Measurements from ENCODE around the genes ASF1A and MAN1A1.

- PRO-cap, 2 experiments, result peak in 2 of 2 experiments; most common plus-strand start chr6:113970310 (in 1); most common minus-strand start chr6:113970342 (in 1)
- RAMPAGE, long total RNA, 4 experiments, result no peak in any of the 4 experiments
Observed at GRCh38 chr6:113969609-113970747, 970 bp downstream of the HDAC2 start.

DNA sequence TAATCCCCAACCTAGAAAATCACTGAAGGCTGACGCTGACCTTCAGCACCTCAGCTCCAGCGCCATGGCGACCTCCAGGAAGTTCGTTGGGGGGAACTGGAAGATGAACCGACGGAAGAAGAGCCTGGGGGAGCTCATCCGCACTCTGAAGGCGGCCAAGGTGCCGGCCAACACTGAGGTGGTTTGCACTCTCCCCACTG, 22.1 kb downstream of the FRK start:
- PRO-cap, 2 experiments, result no peak in any of the 2 experiments
- RAMPAGE, long total RNA, 4 experiments, result no peak in any of the 4 experiments

- PRO-cap, 2 experiments, result no peak in any of the 2 experiments
- RAMPAGE, long total RNA, 4 experiments, result no peak in any of the 4 experiments
Observed at GRCh38 chr6:116101780-116102180, 1.1 kb downstream of the NT5DC1 start.

- PRO-cap, 2 experiments, result no peak in any of the 2 experiments
- RAMPAGE, long total RNA, 4 experiments, result no peak in any of the 4 experiments
Observed at GRCh38 chr6:116307084-116307389, 27.3 kb upstream of the TSPYL1 start.

DNA sequence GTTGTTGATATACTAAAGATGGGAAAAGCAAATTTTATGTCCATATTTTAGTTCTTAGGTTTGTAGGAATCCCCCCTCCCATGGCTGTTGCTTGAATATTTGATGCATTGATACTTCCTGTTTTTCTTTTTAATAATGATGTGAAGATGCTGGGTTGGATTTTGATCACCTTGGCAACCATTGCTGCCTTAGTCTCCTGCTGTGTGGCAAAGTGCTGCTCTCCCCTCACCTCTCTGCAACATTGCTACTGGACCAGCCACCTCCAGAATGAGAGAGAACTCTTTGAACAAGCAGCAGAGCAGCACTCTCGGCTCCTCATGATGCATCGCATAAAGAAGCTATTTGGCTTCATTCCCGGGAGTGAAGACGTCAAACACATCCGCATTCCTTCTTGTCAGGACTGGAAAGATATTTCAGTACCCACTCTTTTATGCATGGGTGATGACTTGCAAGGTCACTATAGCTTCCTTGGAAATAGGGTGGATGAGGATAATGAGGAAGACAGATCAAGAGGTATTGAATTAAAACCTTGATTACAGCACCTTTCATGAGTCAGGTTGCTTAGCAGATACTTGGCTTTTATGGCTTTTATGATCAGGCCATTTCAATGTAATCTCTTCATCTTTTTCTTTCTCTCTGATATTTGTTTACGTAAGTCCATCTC, 4.3 kb downstream of the CALHM4 start:
- PRO-cap, 2 experiments, result no peak in any of the 2 experiments
- RAMPAGE, long total RNA, 4 experiments, result no peak in any of the 4 experiments

DNA sequence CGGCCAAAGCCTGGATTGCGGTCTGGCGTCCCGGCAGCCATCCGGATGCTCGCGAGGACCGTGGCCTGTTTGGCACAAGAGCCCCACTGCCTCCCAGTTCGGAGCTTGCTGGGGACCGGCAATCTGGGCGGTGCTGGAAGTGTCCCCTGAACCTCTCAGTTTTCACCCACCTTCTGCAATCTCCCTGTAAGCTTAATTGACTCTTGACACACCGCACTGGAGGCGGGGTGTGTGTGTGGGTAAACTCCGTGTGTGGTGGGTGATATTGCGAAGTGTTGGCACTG, 816 bp downstream of the FAM162B start:
- PRO-cap, 2 experiments, result no peak in any of the 2 experiments
- RAMPAGE, long total RNA, 4 experiments, result no peak in any of the 4 experiments

- PRO-cap, 2 experiments, result peak in 2 of 2 experiments; most common plus-strand start chr6:118650579 (in 2)
- RAMPAGE, long total RNA, 4 experiments, result no peak in any of the 4 experiments
Observed at GRCh38 chr6:118650297-118651404, 740 bp downstream of the CEP85L start.

- PRO-cap, 2 experiments, result peak in 2 of 2 experiments; most common plus-strand start chr6:118894092 (in 2); most common minus-strand start chr6:118893936 (in 2)
- RAMPAGE, long total RNA, 4 experiments, result start-site peak on the plus strand in 4 of 4 experiments, at chr6:118894152-118894324 at its widest, 32 to 361 reads per replicate; start-site peak on the minus strand in 1 of 4 experiments, at chr6:118893336-118894181 at its widest, 19 reads per replicate
Observed at GRCh38 chr6:118893504-118894450, at the start of gene ASF1A. TSS of gene ASF1A (plus strand) at chr6:118894152.

GRCh38 chr6:118894451-118894837, 492 bp downstream of the ASF1A start:
- PRO-cap, 2 experiments, result no peak in any of the 2 experiments
- RAMPAGE, long total RNA, 4 experiments, result start-site peak on the plus strand in 1 of 4 experiments, at chr6:118894471-118894616 at its widest, 22 reads per replicate

DNA sequence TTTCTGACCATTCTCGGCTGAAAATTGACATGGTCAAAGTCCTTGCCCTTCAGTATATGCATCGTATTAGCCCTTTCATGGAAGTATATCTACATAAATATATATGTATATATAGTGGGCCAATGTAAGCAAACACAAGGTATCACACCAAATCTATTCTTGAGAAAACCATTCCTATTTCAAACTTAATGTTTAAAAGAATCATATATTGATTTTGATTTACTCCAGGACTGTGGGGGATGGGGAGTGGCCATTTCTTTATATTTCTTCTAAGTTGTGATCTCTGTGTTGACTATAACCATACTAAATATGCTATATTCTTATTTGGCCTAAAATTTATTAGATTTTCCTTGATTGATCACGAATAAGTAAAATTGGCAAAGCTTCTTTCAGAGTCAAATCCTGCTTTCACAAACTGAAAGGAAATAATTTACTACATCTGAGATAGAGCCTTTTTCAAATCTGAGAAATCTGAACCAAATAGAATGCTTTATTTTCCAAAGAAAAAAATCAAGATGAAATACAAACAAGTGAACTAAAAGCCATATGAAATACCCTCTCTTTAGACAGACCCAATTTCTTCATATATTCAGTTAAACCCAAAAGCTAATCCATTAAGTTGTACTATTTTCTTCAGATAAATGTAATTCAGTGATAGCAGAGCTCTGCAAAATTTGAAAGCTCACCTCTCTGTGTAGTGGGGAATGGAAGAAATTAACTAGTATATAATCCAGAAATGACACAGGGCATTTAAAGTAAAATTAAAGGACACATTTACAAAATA, 100.1 kb upstream of the FAM184A start:
- PRO-cap, 2 experiments, result no peak in any of the 2 experiments
- RAMPAGE, long total RNA, 4 experiments, result no peak in any of the 4 experiments

DNA sequence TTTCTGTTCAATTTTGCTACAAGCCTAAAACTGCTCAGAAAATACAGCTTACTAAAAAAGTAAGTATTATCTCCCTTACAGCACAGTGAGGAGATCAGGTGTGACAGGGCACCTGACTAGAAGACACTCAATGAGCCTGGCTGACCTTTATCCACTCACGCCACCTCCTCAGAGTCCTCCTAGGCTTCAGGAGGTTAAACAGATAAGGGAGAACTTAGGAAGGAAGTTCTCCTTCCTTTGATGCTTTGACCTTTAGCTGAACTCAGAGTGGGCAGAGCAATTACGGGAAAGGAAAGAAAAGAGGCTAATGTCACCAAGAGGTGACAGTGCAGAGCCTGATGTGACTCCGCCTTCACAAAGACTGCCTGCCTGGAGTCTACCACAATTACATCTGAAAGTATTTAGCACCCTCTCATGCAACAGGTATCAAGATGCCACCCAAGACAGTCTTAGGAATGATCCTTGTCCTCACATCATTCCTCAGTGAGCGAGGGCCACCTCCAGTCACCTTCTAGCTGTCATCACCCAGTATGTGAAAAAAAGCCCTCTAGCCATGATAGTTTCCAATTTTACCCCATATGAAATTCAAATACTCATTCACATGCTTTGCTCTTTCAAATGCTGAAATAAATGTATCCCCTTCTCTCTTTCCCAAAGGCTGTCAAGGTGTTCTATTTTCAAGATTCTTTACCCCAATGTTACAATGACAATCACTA, 36.6 kb downstream of the MAN1A1 start:
- PRO-cap, 2 experiments, result no peak in any of the 2 experiments
- RAMPAGE, long total RNA, 4 experiments, result no peak in any of the 4 experiments

- PRO-cap, 2 experiments, result peak in 1 of 2 experiments; most common plus-strand start chr6:119346595 (in 1)
- RAMPAGE, long total RNA, 4 experiments, result no peak in any of the 4 experiments
Observed at GRCh38 chr6:119346382-119347071, 3.0 kb downstream of the MAN1A1 start.

DNA sequence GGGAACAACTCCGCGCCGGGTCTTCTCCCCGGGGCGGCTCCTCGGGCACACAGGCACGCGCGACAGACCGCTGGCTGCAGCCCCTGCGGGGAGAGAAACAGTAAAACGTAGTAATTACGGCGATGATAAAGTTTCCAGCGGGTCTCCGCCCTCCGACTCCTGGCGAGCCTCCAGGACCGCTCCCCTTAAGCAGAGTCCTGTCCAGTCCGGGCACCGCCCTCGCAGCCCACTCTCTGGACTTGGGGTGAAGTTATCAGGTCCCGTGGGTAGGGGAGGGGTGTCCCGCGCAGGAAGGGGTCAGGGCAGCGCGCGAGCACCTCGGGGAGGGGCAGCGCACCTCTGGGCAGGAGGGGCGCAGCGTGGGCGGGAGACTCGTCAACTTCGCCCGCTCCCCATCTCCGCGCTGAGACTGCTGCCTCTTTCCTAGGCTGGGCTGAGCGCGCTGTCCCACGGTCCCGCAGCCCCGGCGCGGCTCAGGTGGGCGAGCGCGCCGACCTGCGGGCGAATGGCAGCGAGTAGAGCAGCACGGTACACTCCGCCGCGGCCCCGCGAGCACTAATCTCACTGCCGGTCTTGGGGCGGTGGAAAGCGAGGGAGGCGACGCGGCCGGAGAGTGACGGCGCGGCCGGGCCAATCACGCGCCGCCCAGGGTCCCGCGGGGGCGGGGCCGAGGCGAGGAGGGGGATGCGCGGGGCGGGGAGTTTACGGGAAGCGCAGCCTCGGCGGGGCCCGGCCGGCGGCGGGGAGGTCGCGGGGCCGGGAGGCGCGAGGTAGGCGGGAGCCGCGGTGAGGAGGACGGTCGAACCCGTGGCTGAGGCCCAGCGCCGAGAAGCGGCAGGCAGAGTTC, at the start of gene MAN1A1:
TSS of gene MAN1A1 (minus strand) at position 557 of the 847 bp plus-strand sequence.
- PRO-cap, 2 experiments, result peak in 2 of 2 experiments; most common plus-strand start position 192 of the sequence (in 1); most common minus-strand start position 161 of the sequence (in 2)
- RAMPAGE, long total RNA, 4 experiments, result start-site peak on the plus strand in 2 of 4 experiments, centred at positions 714 to 719 of the sequence, 43 to 91 reads per replicate; start-site peak on the minus strand in 1 of 4 experiments, centred at position 559 of the sequence, 63 reads per replicate

DNA sequence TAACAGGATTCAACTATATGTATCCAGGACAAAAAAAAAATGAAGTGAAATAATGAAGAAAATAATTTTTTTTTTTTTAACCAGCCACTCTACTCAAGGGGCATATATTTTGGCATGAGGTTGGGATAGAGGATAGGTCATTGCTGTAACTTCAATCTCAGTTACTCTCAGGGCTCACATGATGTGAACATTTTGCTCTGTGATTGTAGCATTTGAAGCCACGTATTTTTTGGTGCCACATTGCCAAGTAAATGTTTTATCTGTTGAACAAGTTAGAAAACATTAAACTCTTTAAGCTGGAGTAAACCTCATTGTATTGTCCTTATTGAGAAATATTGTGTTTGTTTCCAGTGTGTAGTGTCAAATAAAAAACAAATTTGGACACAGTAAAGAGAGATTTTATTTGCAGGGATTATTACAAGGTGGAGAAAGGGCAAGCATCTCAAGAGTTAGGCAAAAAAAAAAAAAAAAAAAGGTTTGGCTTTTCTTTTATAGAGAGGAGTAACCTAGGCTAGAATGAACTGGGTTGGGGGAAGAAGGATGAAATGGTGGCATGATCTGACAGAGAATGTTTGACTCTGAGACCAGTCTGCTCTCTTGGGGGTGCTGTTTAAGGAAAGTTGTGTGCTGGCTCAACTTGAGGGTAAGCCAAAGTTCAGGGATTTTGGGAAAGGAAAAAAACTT, 23.4 kb upstream of the MAN1A1 start:
- PRO-cap, 2 experiments, result no peak in any of the 2 experiments
- RAMPAGE, long total RNA, 4 experiments, result no peak in any of the 4 experiments

GRCh38 chr6:119463045-119463420, 113.5 kb upstream of the MAN1A1 start:
- PRO-cap, 2 experiments, result no peak in any of the 2 experiments
- RAMPAGE, long total RNA, 4 experiments, result no peak in any of the 4 experiments

DNA sequence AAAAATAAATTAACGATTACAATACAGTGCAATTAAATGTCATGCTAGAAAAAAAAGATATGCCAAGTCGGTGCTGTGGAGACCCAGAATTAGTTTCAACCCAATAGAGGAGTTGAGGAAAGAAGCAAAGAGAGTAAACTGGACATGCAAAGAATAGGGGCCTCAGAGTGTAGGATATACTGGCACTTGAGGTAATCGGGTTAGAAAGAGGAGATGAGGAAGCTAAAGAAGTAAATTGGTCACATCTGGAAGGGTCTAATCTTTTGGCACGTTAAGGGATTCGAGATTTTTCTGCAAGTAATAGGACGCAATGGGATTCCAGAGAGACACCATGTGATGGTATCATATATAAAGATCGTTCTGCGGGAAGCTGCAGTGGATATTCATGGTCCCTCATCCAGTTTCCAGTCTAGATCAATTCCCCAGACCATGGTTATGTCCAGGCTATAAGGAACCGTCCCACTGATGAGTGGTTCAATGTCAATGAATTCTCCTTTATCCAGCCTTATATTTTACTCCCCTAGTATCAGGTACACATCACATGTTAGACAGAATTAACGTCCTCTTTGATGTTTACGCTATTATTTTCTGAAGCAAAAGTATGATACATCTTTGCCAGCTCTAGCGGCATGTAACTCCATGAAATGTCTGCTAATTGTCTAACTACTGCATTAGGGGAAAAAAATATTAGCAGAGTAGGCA, 986 bp upstream of the TBC1D32 start:
- PRO-cap, 2 experiments, result no peak in any of the 2 experiments
- RAMPAGE, long total RNA, 4 experiments, result no peak in any of the 4 experiments

DNA sequence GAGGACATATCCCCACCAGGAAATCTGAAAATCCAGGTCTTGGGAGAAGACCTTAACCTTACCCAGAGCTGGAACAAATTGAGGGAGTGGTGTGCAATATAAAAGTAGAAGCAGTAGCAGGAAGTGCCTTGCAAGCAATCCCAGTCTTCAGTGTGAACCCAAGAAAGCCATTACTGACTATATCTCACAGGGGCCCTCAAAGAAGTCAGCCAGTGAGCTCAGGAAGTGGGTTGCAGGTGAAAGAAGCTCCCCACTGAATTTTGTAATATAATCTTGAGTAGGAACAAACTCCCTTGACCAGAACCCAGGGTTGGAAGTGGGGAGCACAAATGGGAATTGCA, 41.8 kb upstream of the PKIB start:
- PRO-cap, 2 experiments, result no peak in any of the 2 experiments
- RAMPAGE, long total RNA, 4 experiments, result no peak in any of the 4 experiments

DNA sequence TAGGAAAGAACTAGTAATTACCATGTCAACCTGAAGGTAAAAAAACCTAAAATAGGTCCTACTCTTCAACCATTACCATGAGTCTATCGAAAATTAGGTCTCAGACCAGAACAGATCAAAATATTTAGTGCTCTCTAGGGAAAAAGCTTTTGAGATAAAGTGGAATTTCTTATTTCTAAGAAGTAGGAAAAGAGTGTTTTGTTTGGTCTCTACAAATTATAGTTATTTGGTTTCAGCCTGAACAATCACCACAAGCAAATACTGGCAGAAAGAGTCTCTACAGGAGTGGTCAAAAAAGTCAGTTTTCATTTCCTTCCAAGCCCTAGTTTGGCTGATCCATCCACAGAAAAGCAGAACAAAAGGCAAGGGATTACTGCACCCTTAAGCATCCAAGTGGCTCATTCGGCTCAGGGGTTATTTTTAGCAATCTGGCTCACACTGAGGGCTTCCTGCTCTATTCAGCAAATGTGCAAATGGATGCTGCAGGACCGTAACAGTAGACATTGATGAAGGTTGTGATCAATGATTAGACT, 62.3 kb upstream of the FABP7 start:
- PRO-cap, 2 experiments, result no peak in any of the 2 experiments
- RAMPAGE, long total RNA, 4 experiments, result no peak in any of the 4 experiments

DNA sequence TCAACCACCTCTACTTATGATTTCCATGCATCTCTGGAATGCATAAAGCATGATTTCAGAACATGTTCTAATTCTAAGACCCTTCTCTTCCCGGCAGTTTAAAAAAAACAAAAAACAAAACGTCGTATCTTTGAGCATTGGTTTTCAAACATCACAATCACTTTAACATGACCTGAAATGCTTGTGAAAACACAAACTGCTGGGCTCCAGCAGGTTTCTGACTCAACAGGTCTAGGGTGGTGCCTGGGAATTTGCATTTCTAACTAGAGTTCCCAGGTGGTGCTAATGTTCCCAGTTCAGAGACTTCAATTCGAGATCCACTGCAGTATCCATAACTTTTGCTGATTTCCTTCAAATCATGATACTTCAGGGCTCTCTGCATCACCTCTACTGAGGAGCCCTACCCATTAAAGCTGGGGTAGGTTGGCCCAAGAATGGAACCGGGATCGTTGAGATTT, 874 bp upstream of the SMPDL3A start:
- PRO-cap, 2 experiments, result no peak in any of the 2 experiments
- RAMPAGE, long total RNA, 4 experiments, result no peak in any of the 4 experiments

- PRO-cap, 2 experiments, result no peak in any of the 2 experiments
- RAMPAGE, long total RNA, 4 experiments, result no peak in any of the 4 experiments
Observed at GRCh38 chr6:122790762-122791465, 1.9 kb downstream of the SMPDL3A start.

Data from upper lobe of left lung (tissue), 5 donors.